IMR-90 (cell line): ENCODE results near the gene TINAG.

- RRBS = 2% methylated on average over 38 of the region's 82 CpGs
CAGE:
- cytosol, long polyA plus RNA = no peak
- long polyA plus RNA = no peak
- nucleus, long polyA plus RNA = no peak
These were observed 517 bp downstream of the GCLC start for GRCh38 chr6:53544235-53544933.

DNA sequence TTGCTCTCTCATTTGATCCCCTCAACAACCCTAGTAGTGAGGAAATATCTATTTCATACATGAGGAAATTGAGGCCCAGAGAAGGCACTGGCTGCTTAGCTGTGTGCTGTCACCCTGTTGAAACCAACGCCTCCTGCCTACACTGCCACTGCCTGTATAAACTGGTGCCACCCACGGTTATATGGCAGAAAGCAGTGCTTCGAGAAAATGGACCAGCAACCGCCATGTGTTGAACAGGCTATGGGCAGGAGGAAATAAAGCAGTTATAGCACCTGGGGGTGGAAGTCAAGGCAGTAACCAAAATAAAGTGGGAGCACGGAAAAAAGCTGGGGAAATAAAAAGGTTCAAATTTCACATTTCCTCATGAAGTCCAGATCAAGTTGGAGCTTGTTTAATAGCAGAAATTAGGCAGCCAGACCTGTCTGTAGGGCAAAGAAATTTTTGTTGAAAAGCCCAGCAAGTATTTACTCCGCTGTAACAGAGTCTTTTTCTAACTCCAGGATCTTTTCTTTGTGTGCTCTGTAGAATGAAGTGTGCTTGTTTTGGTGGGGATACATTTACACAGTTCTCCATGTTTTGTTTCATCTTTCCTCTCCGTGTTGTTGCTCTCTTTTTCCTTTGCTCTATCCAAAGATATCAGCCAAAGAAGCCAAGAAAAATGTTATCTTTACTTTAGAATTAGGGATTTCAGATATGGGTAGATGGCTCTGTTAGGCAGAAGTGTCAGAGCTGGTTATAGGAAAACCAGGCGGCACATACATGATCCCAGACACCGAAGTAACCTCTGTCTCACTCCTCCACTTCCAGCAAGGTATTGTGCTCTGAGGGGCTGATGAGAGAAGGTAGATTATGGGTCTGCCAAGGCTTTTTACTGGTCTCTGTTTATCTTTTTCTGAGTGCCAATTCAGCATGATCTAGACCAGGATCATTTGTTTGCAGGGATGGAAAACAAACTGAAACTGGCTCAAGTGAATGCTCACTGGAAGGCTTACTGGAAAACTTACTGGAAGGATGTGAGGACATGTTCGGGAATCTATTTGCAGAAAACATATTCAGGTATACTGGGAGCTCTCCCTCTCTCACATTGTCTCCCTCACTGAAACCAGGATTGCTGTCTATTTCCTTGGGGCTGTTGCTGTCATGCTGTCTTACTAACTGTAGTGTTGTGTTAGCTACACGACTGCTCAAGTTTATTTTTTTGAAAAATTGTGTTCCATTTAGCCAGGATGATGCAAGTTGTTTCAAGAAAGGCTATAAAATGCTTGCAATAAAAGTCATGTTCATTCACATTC lies 37.5 kb downstream of the KLHL31 start:
- RRBS = no CpG with 5 or more reads among the region's 11 CpGs
CAGE:
- cytosol, long polyA plus RNA = no peak
- long polyA plus RNA = no peak
- nucleus, long polyA plus RNA = no peak

- RRBS = 3% methylated on average over 11 of the region's 89 CpGs
CAGE:
- cytosol, long polyA plus RNA = no peak
- long polyA plus RNA = no peak
- nucleus, long polyA plus RNA = no peak
These were observed 13.8 kb downstream of the KLHL31 start for GRCh38 chr6:53651396-53652482.

GRCh38 chr6:53734409-53735035 lies 60.3 kb upstream of the LRRC1 start:
- RRBS = no CpG with 5 or more reads among the region's 9 CpGs
CAGE:
- cytosol, long polyA plus RNA = no peak
- long polyA plus RNA = no peak
- nucleus, long polyA plus RNA = no peak

GRCh38 chr6:53741443-53741942 lies 53.3 kb upstream of the LRRC1 start:
- RRBS = no CpG with 5 or more reads among the region's 8 CpGs
CAGE:
- cytosol, long polyA plus RNA = no peak
- long polyA plus RNA = no peak
- nucleus, long polyA plus RNA = no peak

- RRBS = 2% methylated on average over 12 of the region's 30 CpGs
CAGE:
- cytosol, long polyA plus RNA = no peak
- long polyA plus RNA = no peak
- nucleus, long polyA plus RNA = no peak
These were observed 386 bp downstream of the LRRC1 start for GRCh38 chr6:53795221-53795561.

DNA sequence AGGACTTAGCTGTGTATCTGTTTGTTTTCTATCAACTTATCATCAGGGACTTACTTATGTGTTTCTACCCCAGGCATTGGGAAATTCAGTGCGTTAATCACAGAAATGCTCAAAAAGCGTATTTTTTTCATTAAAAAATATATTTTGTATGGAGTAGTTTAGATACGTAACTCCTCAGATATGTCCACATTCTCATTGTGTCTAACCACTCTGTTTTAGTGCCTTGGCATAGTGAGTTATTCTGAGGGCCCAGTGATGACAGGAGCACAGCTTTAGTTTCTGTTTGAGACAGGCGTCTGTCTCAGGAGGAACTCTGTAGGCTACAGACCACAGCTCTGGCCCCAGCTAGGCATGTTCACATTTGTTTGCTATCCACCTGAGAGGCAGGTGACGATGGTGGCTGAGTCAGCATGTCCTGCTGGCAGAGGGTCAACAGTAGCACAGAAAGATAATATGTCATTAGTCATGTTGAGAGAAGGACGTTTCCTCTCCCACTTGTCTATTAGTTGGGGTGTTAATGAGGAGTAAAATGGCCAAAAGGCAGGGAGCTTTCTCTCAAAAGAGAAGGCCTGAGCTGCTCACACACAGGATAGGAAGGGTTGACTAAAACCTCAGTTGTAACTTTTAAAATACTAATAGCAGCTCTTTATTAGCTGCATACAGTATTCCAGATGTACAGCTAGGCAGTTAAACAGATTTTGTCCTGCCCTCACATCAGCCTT lies 16.3 kb downstream of the LRRC1 start:
- RRBS = no CpG with 5 or more reads among the region's 6 CpGs
CAGE:
- cytosol, long polyA plus RNA = no peak
- long polyA plus RNA = no peak
- nucleus, long polyA plus RNA = no peak

GRCh38 chr6:53984242-53984563 lies 127.0 kb upstream of the MLIP start:
- RRBS = no CpG with 5 or more reads among the region's 2 CpGs
CAGE:
- cytosol, long polyA plus RNA = no peak
- long polyA plus RNA = no peak
- nucleus, long polyA plus RNA = no peak

DNA sequence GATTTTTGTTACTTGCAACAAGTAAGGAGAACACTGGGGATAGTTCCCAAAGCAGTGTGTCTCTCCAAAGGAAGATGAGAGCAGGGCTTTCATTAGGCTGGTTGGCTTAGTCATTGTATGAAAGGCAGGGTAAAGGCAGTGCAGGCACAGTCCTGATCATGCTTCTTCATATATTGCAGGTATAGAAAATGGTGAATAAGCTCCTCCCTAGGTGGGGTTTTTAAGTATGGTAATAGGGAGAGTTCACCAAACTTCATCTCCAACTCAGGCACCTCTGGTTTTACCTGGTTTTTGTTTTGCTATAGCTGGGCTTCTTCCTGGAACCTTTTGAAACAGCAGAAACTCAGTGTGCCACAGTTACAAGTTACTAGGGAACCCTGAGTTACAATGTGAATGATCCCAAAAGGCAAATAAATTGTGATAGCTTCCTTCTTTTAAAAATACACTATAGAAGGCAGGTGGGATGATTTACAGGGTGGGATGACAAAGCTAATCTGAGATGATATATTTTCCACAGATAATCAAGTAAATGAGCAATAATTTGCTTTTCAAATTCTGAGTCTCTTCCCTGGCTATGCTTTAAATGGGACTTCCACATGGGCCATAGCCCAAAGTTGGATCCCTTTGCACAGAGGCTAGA lies 101.4 kb upstream of the MLIP start:
CAGE:
- cytosol, long polyA plus RNA = no peak
- long polyA plus RNA = no peak
- nucleus, long polyA plus RNA = no peak

DNA sequence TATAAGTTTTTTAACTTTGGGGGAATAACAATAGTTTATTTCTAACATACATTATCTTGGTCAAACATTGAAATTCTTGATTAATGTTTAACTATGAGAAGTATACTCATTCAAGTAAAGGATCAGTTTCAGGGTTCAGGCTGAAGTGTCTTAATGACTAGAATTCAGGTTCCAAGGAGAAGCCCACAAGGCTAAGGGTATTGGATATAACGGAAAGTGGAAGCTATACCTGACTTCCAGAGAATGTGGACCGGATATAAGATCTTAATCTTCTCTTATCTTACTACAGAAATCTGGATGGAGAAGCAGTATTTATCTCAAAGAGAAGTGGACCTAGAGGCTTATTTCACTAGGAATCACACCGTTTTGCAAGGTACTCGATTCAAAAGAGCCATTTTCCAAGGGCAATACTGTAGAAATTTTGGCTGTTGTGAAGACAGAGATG lies at the start of gene TINAG:
Gene TINAG, plus strand, starts transcription at position 134 of the 445 bp plus-strand sequence.
- RRBS = no CpG with 5 or more reads among the region's 4 CpGs
CAGE:
- cytosol, long polyA plus RNA = no peak
- long polyA plus RNA = no peak
- nucleus, long polyA plus RNA = no peak

DNA sequence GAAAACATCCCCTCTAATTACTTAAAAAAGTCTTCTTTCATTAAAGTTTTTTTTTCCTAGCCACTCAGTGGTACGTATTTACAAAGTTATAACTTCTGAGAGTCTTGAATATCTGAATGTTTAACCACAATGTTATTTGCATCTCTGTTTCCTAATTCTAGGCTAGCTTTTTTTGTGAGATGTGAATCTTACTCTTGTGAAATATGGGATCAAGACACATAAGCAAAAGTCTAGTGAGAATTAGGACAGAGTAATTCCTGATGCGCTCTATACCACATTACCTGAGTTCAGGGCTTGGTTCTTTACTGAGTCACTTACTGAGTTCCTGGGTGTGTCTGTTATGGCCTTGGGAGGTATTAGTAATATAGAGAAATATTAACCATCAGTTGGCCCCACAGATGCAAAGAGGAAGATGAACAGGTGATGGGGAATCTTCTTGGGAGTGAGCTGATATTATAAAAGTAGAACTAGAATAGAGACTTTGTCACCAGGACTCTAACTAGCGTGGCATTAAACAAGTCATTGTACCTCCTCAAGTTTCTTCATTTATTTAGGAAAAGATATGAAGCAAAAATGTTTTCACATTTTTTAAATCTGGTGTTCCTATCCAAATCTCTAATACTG lies 28.1 kb downstream of the FAM83B start:
- RRBS = no CpG with 5 or more reads among the region's 3 CpGs
CAGE:
- cytosol, long polyA plus RNA = no peak
- long polyA plus RNA = no peak
- nucleus, long polyA plus RNA = no peak

DNA sequence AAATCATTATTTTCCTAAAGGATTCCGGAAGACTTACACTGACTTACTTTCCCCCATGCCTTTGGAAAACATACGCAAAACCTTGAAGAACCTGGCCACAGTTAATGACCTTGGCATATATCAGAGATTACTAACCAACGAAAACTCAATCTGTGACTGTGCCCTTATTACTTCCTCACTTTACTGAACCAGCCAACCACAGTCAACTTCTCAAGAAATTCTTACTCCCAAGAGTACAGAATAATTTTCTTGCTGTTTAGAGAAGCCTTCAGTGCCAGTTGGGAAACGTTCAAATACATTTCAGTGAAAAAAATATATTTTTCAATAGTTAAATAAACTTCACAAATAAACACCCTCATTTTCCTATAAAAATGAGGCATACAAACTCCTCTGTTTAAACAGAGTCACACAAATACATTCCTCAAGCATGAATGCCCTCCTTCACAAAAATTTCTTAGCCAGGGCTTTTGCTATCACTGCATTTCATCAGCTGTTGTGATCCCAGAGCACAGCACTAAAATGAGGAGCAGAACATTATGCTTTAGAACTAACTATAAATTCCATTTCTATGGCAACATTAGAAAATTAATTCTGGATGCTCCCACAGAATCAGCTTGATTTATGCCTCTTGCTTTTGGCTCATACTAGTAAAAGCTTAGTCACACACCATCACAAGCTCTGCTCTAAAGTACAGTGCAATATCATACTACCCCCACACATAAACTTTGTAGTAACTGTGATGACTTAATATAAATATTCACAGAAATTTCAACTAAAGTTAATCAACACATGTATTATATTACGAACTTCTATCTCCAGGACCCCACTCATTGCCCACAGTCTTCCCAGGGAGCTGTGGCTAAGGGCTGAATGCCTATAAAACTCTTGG lies 277.8 kb upstream of the COL21A1 start:
- RRBS = no CpG with 5 or more reads among the region's 5 CpGs
CAGE:
- cytosol, long polyA plus RNA = no peak
- long polyA plus RNA = no peak
- nucleus, long polyA plus RNA = no peak

DNA sequence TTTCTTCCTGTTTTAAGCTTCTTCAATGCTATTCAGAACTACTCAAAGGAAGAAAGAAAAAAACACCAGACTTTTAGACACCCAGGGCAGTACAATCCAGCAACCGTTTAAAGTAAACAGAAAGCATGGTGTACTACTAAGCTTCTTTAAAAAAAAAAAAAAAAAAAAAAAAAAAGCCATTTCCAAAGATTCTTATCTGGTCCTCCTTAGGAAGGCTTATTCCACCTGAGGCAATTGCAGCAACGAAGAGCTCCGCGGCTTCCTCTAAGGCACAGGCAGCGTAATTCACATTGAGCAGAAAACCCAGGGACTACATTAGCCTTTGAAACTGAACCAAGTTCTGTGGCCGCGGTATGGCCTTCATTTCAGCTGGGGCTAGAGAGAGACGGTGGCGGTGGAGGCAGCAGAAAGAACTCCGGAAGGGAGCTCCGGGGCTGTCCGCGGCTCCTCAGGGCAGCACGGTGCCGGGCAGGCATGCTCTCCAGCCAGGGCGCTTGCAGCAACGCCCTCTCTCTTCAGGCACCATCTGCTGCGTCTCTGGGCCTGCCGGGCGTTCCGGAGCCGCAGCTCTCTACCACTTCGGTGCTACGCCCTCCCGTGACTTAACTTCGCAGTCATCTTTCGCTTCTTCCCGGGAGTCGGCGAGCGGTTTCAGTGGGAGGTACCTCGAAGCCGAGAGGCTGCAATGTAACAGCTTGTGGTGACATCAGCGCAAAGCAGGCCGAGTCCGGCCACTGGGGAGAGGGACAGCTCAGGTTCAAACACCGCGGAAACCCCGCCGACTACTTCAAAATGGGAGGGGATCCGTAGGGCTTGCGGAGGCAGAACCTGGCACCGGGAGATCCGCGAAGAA lies 295.1 kb upstream of the COL21A1 start:
- RRBS = 1% methylated on average over 24 of the region's 45 CpGs
CAGE:
- cytosol, long polyA plus RNA = no peak
- long polyA plus RNA = no peak
- nucleus, long polyA plus RNA = no peak

DNA sequence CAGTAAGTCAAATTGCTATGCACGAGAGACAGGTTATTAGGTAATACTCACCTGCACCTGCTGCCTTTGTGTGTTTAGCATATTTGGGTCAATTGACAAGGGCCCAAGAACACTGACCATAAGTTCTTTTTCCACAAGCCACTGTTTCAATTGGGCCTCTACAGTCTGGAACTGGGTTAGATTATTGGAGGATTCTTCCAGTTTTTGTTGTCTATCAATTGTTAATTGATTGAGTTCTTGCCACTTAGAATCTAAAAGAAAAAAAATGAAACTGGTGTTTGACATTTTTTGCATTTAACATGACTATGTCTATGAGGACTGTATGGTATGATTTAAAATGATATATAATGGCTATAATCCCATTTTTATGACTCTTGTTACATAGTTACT lies 309.9 kb upstream of the COL21A1 start:
- RRBS = no CpG with 5 or more reads among the region's 1 CpG
CAGE:
- cytosol, long polyA plus RNA = no peak
- long polyA plus RNA = no peak
- nucleus, long polyA plus RNA = no peak

DNA sequence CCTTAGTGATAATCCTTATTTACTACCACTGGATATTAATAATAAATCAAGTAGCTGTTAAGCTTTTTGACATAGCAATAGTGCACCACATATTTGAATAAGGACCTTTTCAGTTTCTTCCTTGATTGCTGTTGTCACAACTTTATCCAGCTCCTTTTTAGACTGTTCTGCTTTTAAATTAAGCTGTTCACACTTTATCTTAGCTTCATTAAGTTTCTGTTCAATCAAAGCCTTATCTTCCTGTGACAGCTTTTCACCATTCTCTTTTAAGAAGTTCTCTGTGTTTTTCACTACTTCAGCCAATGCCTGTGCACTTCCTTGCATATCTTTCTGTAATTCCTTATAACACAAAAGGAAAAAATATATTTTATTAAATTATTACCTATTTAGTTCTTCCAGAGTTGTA lies 351.0 kb upstream of the COL21A1 start:
CAGE:
- cytosol, long polyA plus RNA = no peak
- long polyA plus RNA = no peak
- nucleus, long polyA plus RNA = no peak

- RRBS = no CpG with 5 or more reads among the region's 2 CpGs
CAGE:
- cytosol, long polyA plus RNA = no peak
- long polyA plus RNA = no peak
- nucleus, long polyA plus RNA = no peak
These were observed 327.6 kb downstream of the DST start for GRCh38 chr6:56627169-56627368.

GRCh38 chr6:56660218-56661035 lies 294.2 kb downstream of the DST start:
- RRBS = no CpG with 5 or more reads among the region's 3 CpGs
CAGE:
- cytosol, long polyA plus RNA = no peak
- long polyA plus RNA = no peak
- nucleus, long polyA plus RNA = no peak

GRCh38 chr6:56683838-56684326 lies 270.7 kb downstream of the DST start:
- RRBS = no CpG with 5 or more reads among the region's 2 CpGs
CAGE:
- cytosol, long polyA plus RNA = no peak
- long polyA plus RNA = no peak
- nucleus, long polyA plus RNA = no peak

- RRBS = no CpG with 5 or more reads among the region's 9 CpGs
CAGE:
- cytosol, long polyA plus RNA = no peak
- long polyA plus RNA = no peak
- nucleus, long polyA plus RNA = no peak
These were observed 24.1 kb upstream of the BAG2 start for GRCh38 chr6:57147775-57148682.

DNA sequence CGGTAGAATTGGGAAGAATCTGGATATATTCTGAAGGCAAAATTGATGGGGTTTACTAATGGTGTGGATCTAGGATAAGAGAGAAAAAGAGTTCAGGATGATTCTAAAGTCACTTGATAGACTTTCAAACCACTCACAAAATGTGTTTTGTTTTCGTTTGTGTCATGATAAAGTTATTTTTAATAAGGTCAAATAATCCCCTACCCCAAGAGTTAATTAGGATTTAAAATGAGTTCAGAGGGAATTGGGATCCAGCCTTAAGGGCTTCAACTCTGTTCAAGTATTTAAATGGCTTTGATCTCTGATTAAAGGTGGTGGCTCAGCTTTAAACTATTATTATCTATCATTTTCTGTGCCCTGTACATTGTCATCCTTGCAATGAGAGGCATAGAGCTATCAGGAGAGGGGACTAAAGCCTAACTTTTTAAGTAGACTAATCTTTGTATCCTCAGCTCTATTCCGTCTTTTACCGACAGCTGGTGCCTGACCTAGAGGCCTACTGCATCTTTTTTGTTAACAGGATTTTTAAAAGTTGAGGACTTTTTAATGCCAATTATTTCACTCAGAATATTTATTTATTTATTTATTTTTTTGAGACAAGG lies 995 bp upstream of the BAG2 start:
- RRBS = no CpG with 5 or more reads among the region's 4 CpGs
CAGE:
- cytosol, long polyA plus RNA = no peak
- long polyA plus RNA = no peak
- nucleus, long polyA plus RNA = no peak